Measurements from ENCODE around the genes BEX2, CLDN2 and NUP62CL.

- PRO-cap, 7 experiments: no peak in any of the 7 experiments
These were observed 5.5 kb downstream of the BEX4 start for GRCh38 chrX:103220330-103220863.

- PRO-cap, 7 experiments: no peak in any of the 7 experiments
These were observed 2.9 kb downstream of the TCEAL8 start for GRCh38 chrX:103251988-103252539.

GRCh38 chrX:103310686-103311419 is at the start of gene BEX2:
Gene BEX2, minus strand, starts transcription at chrX:103310990.
- PRO-cap, 7 experiments: peak in 7 of 7 experiments; most common minus-strand start chrX:103310967 (in 7)

GRCh38 chrX:103730614-103731407 is 20.1 kb downstream of the TMEM31 start:
- PRO-cap, 7 experiments: no peak in any of the 7 experiments

GRCh38 chrX:103742208-103742707 is 31.5 kb downstream of the TMEM31 start:
- PRO-cap, 7 experiments: no peak in any of the 7 experiments

GRCh38 chrX:104113139-104113848 is 971 bp downstream of the ZCCHC18 start:
- PRO-cap, 7 experiments: peak in 4 of 7 experiments; most common minus-strand start chrX:104113437 (in 4)

GRCh38 chrX:104185966-104186277 is 19.7 kb downstream of the FAM199X start:
- PRO-cap, 7 experiments: no peak in any of the 7 experiments

DNA sequence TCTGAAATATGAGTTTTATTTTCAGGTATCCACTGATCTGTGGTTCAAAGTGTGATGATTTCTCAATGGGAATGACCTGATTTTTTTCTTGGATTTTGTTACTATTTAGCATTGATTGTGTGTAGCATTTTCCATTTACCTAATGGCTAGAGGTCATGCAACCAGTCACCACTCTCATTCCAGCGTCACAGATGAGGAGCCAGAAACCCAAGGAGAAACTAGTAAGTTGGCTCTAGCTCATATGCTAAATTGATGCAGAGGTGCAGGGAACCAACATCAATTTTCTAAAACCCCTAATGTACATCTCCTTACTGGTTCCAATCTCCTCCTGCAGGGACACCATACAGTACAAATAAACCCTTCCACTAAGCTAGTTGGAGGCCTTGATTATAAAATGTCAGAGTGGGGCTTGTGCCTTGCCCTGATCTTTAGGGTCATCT is 118.2 kb downstream of the IL1RAPL2 start:
- PRO-cap, 7 experiments: no peak in any of the 7 experiments

DNA sequence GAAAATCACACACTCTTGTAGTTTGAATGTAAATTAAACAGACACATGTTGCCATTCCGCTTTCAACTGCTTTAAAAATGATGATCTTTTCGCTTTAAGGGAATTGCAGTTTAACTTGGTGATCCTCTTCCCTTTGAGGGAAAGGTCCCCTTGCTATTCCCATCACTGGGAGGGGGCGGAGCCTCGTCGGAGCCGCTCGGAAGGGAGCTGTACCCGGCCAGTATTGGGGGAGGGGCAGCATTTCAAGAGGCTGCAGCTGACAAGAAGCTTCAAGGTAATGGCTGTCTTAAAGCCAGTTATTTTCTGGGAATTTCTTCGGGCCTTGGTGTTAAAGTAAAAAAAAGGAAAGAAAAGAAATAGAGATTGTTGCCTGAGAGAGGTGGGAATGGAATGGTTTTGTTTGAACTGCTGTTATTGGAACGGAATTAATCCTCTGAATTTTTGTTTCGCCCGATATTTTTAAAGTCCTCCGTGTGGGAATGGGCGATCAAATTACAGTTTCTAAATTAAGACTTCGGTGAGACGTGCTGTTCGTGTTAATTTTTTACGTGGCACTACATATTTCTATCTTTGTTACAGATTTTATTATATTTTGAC is 9.1 kb downstream of the PWWP3B start:
- PRO-cap, 7 experiments: no peak in any of the 7 experiments

GRCh38 chrX:106201342-106201939 is 33.3 kb downstream of the PWWP3B start:
- PRO-cap, 7 experiments: no peak in any of the 7 experiments

GRCh38 chrX:106920204-106920462 is at the start of gene CLDN2:
Gene CLDN2, plus strand, starts transcription at chrX:106920402.
- PRO-cap, 7 experiments: no peak in any of the 7 experiments

- PRO-cap, 7 experiments: no peak in any of the 7 experiments
These were observed 34.6 kb downstream of the CLDN2 start for GRCh38 chrX:106954761-106955184.

- PRO-cap, 7 experiments: peak in 7 of 7 experiments; most common plus-strand start chrX:107206648 (in 1); most common minus-strand start chrX:107206433 (in 6)
These were observed at the start of gene NUP62CL for GRCh38 chrX:107206195-107206821. Gene NUP62CL, minus strand, starts transcription at chrX:107206433.

DNA sequence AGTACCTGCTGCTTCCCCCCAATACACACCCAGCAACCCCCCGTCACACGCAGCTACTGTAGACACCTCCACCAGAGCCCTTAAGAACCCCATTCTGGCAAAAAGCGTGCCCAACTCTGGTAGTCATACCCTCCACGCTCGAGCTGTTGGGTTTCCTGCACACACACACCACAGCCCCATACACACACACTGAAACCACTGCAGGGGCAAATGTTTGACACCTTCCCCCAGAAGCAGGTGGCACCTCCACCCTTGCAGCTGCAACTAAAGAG is 1.3 kb downstream of the FRMPD3 start:
- PRO-cap, 7 experiments: peak in 7 of 7 experiments; most common minus-strand start position 96 of the sequence (in 7)

DNA sequence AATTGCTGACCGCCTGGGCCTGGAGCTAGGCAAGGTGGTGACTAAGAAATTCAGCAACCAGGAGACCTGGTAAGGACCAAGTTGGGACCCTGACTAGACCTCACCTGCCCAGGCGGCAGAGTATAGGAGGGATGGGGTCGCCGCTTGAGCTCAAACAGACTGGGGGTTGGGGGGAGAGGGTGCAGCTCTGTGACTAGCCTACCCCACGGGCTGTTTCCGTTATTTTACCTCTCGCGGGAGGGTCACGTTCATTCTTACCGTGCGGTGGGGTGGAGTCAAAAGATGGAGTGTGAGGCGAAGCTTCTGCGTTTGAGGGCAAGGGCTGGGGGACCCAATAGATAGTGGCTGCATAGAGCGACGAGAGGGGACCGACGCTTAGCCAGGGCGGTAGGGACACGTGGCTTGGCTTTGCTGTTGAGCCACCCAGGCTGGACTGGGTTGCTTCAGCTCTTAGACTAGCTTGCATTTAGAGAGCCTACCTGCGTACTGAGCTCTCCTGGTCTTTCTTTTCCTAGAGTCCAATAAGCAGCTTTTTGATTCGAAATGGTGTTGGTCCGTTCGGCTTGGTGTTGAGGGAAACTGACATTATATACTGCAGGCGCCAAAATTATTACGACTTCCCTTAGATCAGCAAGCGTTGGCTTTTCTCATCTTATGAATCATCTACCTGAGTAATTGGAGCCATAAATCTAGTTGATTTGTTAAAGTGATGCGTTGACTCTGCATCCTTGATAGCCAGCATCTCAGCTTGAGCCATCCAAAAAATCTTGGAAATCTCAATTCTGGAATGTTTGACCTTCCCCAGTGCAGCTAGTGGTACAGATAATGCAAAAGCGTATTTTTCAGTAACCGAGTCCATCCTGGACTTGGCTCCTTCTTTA is 612 bp downstream of the PRPS1 start:
- PRO-cap, 7 experiments: peak in 7 of 7 experiments; most common plus-strand start position 278 of the sequence (in 6); most common minus-strand start position 226 of the sequence (in 4)

GRCh38 chrX:107672779-107673040 is 44.4 kb downstream of the PRPS1 start:
- PRO-cap, 7 experiments: no peak in any of the 7 experiments

DNA sequence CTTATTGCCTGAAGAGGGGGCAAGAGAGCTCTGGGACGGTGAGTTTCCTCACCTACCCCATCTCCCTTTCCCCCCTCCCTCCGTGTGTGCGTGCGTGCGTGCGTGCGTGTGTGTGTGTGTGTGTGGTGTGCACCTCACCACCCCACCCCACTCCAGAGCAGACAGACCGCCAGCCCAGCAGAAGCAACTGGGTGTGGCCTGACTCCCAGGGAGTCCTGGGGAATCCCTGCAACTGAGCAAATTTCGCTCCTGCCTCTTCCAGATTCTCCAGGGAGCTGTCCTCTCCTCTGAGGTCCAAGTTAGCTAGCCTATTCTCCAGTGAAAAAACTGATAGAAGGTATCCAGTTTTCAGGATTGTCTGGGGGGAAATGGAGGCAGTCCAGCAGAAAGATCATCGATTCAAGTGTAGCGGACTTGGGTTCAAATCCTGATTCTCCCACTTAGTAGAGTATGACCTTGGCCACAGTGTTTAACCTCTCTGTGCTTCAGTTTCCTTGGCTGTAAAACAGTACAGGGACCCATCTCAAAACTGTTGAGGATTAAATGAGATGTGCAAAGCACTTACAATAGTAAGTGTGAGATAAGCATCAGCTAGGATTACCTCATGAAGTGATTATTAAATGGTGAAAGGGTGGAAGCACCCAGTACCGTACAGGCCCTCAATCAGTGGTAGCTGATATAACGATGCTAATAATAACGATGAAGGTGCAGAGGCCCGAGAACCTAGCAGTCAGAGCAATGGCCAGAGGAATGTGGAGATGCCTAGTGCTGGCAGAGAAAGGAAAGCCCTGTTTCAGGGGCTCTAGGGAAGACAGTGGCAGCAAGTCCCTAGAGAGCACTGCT is 45.0 kb downstream of the PRPS1 start:
- PRO-cap, 7 experiments: peak in 7 of 7 experiments; most common plus-strand start position 644 of the sequence (in 5); most common minus-strand start position 541 of the sequence (in 7)

DNA sequence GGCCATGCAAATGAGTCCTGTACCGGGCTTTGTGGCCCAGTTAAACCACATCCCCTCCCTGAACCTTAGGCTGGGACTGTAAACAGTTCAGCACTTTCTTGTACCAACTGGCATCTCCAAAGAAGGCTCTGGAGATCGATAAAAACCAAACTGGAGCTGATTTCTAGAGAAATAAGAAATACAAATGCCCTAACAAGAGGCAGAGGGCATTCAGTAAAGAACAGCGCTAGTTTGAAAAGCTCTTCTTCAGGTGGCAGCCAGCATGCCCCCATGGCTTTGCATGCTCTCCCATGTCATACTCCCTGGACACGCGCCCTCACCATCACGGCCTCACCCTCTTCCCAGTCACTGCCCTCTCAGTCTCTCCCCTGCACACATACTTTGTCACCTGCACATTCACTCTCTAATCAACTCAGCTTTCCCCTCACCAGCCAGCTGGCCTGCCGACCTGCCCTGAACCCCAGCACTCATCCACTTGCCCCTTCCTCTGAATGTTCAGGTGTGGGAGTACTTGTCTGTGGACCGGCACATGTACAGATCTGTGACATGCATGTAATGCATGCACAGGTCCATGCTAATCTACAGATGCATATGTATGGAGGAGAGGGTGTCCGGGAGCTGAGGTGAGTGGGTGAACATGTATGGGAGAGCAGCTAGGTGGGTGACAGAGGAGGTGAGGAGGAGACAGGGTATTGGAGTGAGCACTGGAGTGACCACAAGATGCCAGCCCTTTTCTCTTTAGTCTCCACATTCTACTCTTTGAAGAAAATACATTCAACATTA is 58.3 kb downstream of the TSC22D3 start:
- PRO-cap, 7 experiments: peak in 7 of 7 experiments; most common plus-strand start position 93 of the sequence (in 7)

GRCh38 chrX:107761447-107761932 is 14.1 kb downstream of the TSC22D3 start:
- PRO-cap, 7 experiments: no peak in any of the 7 experiments

DNA sequence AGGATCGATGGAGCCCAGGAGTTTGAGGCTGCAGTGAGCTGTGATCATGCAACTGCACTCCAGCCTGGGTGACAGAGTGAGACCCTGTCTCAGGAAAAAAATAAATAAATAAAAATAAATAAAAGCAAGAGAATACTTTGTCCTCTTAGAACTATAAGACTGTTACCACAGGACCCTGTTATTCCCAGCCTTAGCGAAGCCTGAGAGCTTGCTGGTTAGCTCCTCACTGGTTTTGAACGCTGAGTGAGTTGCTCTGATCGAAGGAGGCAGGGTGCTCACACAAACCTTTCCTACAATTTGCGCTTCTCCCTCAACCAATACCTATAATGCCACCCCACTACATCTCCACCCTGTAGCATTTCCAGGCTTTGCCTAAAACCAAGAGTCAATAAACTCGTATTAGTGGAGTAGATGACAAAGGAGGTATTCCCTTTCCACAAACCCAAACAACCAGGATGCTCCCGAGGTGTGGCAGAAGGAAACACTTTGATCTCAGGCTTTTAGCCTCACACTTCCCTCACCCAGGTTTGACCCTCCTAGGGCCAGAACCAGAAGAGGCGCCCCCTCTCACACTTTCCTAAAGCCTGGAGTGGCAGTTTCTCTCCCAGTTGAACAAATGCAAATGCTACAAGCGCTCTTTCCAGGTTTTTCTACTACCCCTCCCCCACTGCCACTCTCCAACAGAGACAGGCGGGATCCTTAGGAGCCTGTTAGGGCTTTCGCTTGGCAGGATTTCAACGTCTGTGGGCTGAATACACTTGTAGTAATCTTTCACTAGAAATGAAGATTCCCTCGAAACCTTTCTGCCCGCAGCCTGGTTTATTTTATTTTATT is 2.6 kb downstream of the TSC22D3 start:
- PRO-cap, 7 experiments: no peak in any of the 7 experiments